ENCODE data around the genes CRYBA1, GIT1, NSRP1 and CPD.

GRCh38 chr17:29246447-29247107, at the start of gene CRYBA1:
Gene CRYBA1, plus strand, starts transcription at chr17:29246859.
- RRBS, result no CpG with 5 or more reads among the region's 2 CpGs
CAGE:
- cytosol, long polyA plus RNA, result no peak
- long polyA plus RNA, result no peak
- nucleus, long polyA plus RNA, result no peak

DNA sequence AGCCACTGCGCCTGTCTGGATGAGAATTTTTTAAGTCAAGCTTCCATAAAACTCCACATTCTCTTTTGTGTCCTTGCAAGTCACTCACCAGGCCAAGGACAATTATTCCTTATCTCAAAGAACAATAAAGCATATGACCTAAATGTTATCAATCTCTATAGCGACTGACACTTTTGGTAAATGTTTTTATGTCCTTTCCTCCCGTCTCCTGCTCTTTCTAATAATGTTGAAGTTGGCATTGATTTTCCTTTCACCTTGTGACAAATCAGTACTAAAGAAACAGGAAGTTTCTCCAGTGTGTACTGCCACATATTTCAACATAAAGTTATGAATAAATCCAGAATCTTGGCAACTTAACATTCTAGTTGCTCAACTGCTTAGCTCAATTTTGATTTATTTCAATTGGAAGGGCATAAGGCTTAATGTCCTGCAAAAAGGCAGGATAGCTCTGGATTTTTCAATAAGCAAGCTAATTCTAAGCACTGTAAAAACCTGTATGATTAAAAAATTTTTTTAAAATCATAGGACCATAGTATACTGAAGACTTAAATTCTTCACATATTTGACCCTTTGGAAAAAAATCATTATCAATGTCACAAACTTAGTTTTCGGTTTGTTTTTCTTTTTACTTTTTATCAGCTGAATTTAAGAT, 8.6 kb downstream of the CRYBA1 start:
- RRBS, result no CpG with 5 or more reads among the region's 4 CpGs
CAGE:
- cytosol, long polyA plus RNA, result no peak
- long polyA plus RNA, result no peak
- nucleus, long polyA plus RNA, result no peak

- RRBS, result no CpG with 5 or more reads among the region's 10 CpGs
CAGE:
- cytosol, long polyA plus RNA, result no peak
- long polyA plus RNA, result no peak
- nucleus, long polyA plus RNA, result no peak
These were observed 6.7 kb downstream of the NUFIP2 start for GRCh38 chr17:29286836-29288011.

DNA sequence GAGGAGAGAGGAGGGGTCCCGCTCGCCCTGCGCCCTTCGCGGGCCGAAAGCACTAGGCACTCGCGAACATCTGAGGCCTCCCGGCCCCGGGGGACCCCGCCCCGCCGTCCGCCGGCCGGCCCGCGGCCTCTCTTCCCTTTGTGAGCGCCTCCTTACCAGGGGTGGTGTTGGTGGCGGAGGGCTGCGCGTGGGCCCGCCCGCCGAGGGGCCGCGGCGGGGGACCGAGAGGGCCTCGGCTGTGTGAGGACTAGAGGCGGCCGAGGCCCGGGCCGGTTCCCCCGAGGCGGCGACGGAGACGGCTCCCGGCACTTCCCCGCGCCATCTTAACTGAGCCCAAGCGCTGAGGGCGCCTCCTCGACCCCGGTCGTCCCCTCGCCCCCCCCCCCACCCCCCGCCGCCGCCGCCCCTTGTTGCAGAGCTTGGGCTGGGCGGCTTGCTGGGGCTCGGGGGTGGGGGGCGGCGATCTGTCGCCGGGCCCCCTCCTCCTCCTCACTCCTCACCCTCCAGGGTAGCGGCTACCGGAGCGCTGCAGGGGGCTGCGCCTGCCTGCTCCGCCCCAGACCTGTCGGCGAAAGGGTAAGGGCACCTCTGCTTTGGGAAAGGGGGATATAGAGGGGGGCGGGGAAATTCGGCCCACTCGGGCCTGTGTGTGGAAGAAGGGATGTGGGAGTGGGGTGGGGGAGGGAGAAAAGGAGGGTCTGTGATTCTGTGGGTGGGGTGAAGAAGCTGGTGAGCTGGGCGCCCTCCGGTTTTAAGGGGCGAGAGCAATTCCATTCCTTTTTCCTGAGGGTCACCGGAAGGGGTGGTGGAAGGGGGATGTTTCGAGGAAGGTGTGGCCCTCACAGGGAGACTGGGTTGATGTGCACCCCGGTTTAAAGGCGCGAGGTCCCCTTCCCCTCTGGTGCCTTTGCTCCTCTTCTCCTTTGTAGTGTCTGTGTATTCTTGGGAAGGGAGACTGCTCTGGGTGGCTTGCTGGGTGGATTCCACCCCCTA, 582 bp downstream of the TAOK1 start:
- RRBS, result 7% methylated on average over 17 of the region's 76 CpGs
CAGE:
- cytosol, long polyA plus RNA, result no peak
- long polyA plus RNA, result no peak
- nucleus, long polyA plus RNA, result start-site peak on the plus strand centred at position 501 of the sequence, 367 bp wide, 25 reads

- RRBS, result no CpG with 5 or more reads among the region's 16 CpGs
CAGE:
- cytosol, long polyA plus RNA, result no peak
- long polyA plus RNA, result no peak
- nucleus, long polyA plus RNA, result no peak
These were observed 28.6 kb downstream of the TAOK1 start for GRCh38 chr17:29418476-29419454.

- RRBS, result no CpG with 5 or more reads among the region's 4 CpGs
CAGE:
- cytosol, long polyA plus RNA, result no peak
- long polyA plus RNA, result no peak
- nucleus, long polyA plus RNA, result no peak
These were observed 71.4 kb downstream of the ABHD15 start for GRCh38 chr17:29495313-29495923.

GRCh38 chr17:29543686-29544467, 23.0 kb downstream of the ABHD15 start:
- RRBS, result no CpG with 5 or more reads among the region's 8 CpGs
CAGE:
- cytosol, long polyA plus RNA, result no peak
- long polyA plus RNA, result no peak
- nucleus, long polyA plus RNA, result no peak

DNA sequence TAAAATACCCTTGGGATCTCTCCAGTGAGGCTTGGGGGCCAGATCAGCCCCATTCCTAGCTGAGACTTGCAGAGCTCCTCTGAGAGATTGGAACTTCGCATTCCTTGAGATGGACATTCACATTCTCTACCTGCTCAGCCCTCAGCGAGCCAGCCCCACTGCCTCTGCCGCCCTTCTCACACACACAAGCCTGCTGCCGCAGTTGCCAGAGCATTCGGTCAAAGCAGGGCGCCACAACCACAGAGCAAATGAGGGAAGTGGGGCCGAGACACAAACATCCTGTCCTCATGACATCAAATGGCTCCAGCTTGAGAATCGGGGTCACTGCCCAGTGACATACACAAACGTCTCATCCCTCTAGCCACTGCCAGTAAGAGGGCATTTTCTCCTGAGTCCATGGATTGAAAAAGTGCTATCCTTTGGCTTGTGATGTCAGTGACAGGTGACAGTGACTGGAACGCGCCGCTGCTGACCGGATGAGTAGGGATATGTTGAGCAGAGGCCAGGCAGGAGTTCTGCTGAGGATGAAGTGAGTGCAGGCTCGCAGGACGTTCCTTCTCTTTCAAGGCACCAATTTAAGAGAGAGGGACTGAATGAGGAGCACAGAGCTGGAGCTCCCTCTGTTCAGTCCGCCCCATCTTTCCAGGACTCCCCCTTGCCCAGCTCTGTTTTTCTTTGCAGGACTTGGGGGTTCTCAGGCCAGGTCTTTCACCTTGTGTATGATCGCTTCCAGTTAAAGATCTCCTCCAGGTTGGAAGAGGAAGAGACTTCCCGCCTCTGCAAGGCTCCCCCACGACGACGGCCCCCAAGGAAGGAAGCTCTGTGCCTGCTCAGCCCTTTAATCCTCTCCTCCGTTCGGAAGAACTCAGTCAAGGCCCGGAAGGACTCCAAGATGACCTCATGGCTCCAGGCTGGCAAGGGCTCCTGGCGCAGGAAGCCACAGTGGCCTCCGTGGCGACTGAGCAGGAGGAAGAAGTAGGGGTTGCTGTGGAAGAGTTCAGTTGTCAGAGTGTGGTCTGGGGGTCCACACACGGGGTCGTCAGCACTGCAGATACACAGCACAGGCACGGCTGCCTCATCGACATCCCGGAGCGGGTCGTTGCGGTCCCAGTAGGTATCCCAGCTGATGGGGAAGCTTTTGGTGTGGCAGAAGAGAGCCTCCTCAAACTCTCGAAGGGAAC, 4.6 kb downstream of the ABHD15 start:
- RRBS, result no CpG with 5 or more reads among the region's 36 CpGs
CAGE:
- cytosol, long polyA plus RNA, result no peak
- long polyA plus RNA, result no peak
- nucleus, long polyA plus RNA, result no peak

DNA sequence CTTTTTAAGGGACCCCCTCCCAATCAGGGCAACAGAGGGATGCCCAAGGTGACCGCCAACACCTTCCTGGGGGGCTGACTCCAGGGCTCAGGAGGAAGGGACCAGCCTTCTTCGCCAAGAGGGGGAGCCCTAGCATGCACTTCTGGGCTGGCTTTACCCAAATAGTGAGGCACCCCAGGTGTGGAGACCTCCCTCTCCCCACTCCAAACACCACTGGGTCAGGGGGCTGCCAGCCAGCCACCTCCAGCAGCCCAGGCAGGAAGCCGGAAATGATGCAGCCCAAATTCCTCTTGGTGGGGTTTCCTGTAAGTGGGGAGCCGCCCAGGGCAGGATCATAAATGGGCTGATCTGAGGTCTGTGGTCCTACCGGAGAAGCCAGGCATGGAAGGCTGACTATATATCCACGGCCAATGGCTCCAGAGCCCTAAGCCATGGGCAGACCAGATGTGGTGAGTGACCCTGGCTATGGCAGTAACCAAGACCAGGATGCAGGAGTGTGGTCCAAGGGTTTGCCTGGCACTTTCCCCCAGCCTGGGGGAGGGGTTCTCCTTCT, 4.3 kb downstream of the GIT1 start:
- RRBS, result 79% methylated on average over 2 of the region's 6 CpGs
CAGE:
- cytosol, long polyA plus RNA, result no peak
- long polyA plus RNA, result no peak
- nucleus, long polyA plus RNA, result no peak

DNA sequence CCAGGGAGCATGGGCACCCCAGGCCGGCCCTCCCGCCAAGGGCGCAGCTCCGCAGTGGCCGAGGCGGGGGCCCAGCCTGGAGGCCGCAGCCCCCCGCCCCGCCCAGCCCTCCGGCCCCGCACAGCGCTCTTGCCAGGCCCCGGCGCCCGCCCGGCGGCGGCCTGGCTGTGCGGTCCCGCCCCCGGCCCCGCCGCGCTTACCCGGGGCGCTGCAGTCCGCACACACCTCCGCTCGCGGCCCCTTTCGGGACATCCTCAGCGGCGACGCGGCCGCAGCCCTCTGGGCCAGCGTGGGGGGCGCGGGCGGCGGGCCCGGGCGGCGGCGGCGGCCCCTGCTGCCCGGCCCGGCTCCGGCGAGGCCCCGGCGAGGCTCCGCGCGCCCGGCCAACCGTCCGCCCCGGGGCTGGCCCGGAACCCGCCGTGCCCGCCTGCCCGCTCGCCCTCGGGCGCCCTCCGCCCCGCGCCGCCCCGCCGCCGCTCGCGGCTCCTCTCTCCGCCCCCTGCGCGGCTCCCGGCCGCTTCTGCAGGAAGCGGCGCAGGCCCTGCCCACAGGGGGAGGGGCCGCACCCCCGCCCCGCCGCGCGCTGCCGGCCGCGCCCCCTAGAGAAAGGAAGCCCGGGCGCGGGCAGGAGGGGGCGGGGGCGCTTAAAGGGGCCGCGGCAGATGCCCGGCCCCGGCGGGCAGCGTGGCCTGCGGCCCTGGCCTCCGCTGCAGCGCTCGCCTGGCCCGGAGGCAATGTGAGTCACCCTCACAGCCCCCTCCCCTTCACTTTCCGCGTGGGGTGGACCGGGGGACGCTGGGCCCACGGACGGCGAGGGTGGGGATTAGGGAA, at the start of gene GIT1:
GIT1 (minus strand) TSS at position 522 of the 831 bp plus-strand sequence.
- RRBS, result 1% methylated on average over 62 of the region's 115 CpGs
CAGE:
- cytosol, long polyA plus RNA, result start-site peak on the minus strand centred at position 496 of the sequence, 13 bp wide, 196 reads; start-site peak on the plus strand centred at position 660 of the sequence, 46 bp wide, 6 reads
- long polyA plus RNA, result start-site peak on the minus strand centred at position 230 of the sequence, 178 bp wide, 9 and 8 reads in 2 replicates; start-site peak on the minus strand centred at position 499 of the sequence, 90 bp wide, 85 and 55 reads in 2 replicates
- nucleus, long polyA plus RNA, result start-site peak on the minus strand centred at position 188 of the sequence, 187 bp wide, 8 reads; start-site peak on the minus strand centred at position 501 of the sequence, 97 bp wide, 53 reads; start-site peak on the plus strand centred at position 656 of the sequence, 96 bp wide, 14 reads

- RRBS, result no CpG with 5 or more reads among the region's 5 CpGs
CAGE:
- cytosol, long polyA plus RNA, result no peak
- long polyA plus RNA, result no peak
- nucleus, long polyA plus RNA, result no peak
These were observed 26.7 kb upstream of the CORO6 start for GRCh38 chr17:29649348-29649850.

GRCh38 chr17:29752626-29753213, 130.0 kb upstream of the CORO6 start:
- RRBS, result no CpG with 5 or more reads among the region's 4 CpGs
CAGE:
- cytosol, long polyA plus RNA, result no peak
- long polyA plus RNA, result no peak
- nucleus, long polyA plus RNA, result no peak

- RRBS, result 1% methylated on average over 34 of the region's 87 CpGs
CAGE:
- cytosol, long polyA plus RNA, result no peak
- long polyA plus RNA, result no peak
- nucleus, long polyA plus RNA, result no peak
These were observed 138.3 kb upstream of the CORO6 start for GRCh38 chr17:29760710-29761796.

GRCh38 chr17:29835298-29836030, 94.6 kb downstream of the SSH2 start:
- RRBS, result no CpG with 5 or more reads among the region's 9 CpGs
CAGE:
- cytosol, long polyA plus RNA, result no peak
- long polyA plus RNA, result no peak
- nucleus, long polyA plus RNA, result no peak

DNA sequence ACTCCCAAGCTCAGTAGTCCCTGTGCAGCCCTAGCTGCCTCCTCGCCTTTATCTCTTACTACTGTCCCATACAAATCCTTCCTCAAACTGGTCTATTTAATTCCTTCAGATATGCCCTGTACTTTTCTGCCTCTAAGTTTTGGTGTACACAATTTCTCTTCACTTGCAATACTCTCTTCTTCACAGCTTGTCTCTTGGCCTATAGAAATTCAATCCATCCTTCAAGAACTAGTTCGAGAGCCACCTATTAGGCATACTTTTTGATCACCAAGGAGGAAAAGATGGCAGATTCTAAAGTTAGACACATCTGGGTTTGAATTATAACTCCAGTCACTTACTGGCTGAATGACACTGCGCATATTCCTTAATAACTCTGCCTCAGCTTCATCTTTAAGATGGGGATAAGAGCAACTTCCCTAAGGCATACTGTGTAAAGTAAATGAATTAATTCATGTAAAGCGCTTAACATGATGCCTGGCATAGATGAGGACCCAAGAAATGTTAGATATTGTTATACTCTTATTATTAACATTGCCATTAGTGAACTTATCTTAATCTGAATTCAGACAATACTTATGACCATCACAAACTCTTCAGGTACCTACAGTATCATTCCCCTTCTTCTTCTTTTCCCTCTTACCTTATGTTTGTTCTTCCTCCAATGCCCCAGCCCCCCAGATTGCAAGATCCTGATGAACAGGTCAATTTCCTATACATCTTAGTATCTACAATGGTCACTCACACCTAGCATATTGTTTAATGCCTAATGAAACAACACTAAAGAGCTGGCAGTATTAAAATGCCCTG, 3.2 kb downstream of the SSH2 start:
- RRBS, result no CpG with 5 or more reads among the region's 4 CpGs
CAGE:
- cytosol, long polyA plus RNA, result no peak
- long polyA plus RNA, result no peak
- nucleus, long polyA plus RNA, result no peak

DNA sequence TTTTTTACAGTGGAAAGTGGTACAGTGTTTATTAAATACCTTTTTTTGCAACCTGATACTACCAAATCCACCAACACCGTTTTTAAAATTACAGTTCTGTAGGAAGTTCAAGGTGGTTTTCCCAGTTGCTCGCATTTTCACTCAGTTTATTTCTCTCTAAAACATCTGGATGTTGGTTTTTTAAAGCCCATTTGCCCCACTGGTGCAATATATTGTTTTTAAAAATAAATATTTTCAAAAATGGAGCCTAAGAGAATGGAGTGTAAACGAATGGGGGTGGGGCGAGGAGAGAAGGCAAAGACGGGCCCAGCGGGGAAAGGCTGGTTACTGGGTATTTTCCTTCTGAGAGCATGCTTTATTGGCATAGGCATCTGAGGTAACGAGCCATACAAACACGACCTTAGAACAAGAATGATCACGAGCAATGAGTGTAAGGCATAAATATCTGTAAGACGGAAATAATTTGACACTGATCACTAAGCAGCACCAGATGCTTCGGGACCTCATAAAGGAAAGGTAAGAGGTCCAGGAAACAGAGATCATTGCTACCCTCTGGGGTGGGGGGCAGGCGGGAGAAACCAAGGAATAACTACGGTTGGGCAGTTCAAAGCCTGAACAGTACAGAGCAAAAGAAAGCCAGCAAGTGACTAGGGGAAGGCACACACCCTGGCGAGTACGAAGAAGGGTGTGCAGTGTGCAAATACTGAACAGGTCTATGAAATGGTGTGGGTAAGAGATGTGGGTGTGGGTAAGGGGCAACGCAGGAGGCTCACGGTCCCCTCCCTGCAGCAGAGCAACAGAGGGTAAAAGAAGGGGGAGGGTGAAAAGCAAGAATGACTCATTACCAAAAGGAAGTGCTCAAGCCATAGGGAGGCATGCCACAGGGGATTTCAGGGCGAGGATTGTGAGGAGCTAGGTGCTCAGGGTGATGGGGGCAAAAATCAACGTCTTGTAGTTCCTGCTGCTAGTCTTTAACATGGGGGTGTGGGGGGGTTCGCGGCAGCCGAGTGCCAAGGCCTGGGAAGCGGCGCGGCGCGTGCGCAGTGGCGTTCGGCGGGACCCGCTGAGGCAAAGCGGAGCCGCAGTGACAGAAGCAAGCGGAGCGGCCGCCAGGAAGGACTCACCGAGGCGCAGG, 847 bp downstream of the SSH2 start:
- RRBS, result no CpG with 5 or more reads among the region's 39 CpGs
CAGE:
- cytosol, long polyA plus RNA, result no peak
- long polyA plus RNA, result start-site peak on the plus strand centred at position 374 of the sequence, 70 bp wide, 22 and 21 reads in 2 replicates
- nucleus, long polyA plus RNA, result no peak

- RRBS, result no CpG with 5 or more reads among the region's 4 CpGs
CAGE:
- cytosol, long polyA plus RNA, result no peak
- long polyA plus RNA, result no peak
- nucleus, long polyA plus RNA, result no peak
These were observed 1.2 kb upstream of the SSH2 start for GRCh38 chr17:29931067-29931849.

DNA sequence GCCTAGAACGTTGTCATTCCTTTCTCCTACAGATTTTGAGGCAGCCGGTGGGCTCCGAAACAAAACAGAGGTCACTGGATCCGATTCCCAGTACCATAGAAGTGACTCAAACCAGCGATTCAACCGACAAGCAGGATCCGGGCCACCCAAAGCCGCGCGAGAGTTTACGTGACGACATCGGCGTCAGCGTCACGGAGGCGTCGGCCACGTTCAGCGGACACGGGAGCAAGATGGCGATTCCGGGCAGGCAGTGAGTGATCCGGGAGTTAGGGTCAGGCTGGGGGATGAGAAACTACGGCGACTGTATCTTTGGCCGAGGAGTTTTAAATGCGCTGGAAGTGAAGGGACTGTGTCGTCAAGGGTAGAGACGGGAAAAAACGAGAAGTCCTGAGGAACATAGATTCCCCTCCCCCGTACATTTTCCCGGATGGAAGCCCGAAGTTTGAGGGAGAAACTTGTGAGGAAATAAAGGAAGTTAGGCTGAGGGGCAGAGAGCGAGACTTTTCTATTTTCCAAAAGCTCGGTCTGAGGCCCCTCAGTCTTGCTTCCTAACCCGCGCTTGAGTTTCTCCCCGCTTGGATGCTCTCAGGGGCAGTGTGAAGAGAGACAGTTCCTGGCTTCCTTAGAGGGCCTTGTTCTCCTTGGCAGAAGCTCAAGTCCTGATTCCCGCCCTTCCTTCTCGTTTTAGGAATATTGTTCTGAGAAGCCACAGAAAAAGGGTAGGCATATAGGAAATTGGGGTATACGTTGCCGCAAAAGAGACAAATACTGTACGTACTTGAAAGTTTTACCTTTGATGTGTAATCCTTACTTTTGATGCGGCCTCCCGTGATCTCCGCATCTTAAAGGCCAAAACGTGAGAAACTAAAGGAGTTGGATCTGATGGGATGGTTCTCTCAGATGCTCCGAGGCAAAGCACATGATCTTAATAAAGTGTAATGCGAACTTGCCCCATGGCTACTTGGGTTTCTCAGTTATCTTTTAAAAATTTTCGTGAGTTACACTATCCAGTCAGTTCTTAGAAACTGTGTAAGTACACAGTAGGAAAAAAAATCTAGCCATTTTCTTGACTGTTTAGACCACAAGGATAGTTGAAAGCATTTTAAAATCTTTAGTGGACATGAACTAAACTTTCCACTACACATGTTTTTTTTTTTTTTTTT, at the start of gene NSRP1:
NSRP1 (plus strand) TSS at position 203 of the 1,163 bp plus-strand sequence.
- RRBS, result 1% methylated on average over 15 of the region's 51 CpGs
CAGE:
- cytosol, long polyA plus RNA, result start-site peak on the plus strand centred at position 214 of the sequence, 24 bp wide, 2,422 reads
- long polyA plus RNA, result start-site peak on the plus strand centred at position 206 of the sequence, 58 bp wide, 2,497 and 3,146 reads in 2 replicates
- nucleus, long polyA plus RNA, result start-site peak on the plus strand centred at position 214 of the sequence, 24 bp wide, 5,530 reads

- RRBS, result no CpG with 5 or more reads among the region's 4 CpGs
CAGE:
- cytosol, long polyA plus RNA, result no peak
- long polyA plus RNA, result no peak
- nucleus, long polyA plus RNA, result no peak
These were observed 10.6 kb downstream of the TMIGD1 start for GRCh38 chr17:30323151-30323855.

DNA sequence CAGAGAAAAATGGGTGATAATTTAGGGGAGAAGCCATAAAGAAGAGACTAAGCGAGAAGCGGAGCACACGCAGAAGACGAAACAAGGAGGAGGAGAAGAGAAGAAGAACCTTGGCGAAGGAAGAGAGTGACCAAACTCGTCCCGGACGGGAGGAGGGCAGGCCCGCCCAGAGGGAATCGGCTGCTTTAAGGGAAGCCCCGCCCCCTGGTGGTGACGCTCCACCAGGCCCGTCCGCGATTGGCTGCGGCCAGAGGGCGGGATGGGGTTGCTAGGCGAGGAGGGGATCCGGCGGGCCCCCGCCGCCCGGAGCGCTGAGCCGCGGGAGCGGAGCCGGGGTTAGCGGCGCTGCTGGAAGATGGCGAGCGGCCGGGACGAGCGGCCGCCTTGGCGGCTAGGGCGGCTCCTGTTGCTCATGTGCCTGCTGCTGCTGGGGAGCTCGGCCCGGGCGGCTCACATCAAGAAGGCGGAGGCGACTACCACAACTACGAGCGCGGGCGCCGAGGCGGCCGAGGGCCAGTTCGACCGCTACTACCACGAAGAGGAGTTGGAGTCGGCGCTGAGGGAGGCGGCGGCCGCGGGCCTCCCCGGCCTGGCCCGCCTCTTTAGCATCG, at the start of gene CPD:
CPD (plus strand) TSS at position 302 of the 611 bp plus-strand sequence.
- RRBS, result 1% methylated on average over 16 of the region's 62 CpGs
CAGE:
- cytosol, long polyA plus RNA, result start-site peak on the plus strand centred at position 324 of the sequence, 44 bp wide, 399 reads
- long polyA plus RNA, result start-site peak on the plus strand centred at position 324 of the sequence, 38 bp wide, 183 and 226 reads in 2 replicates
- nucleus, long polyA plus RNA, result start-site peak on the plus strand centred at position 316 of the sequence, 24 bp wide, 252 reads